ENCODE data around the genes ZNF385B and CWC22.

DNA sequence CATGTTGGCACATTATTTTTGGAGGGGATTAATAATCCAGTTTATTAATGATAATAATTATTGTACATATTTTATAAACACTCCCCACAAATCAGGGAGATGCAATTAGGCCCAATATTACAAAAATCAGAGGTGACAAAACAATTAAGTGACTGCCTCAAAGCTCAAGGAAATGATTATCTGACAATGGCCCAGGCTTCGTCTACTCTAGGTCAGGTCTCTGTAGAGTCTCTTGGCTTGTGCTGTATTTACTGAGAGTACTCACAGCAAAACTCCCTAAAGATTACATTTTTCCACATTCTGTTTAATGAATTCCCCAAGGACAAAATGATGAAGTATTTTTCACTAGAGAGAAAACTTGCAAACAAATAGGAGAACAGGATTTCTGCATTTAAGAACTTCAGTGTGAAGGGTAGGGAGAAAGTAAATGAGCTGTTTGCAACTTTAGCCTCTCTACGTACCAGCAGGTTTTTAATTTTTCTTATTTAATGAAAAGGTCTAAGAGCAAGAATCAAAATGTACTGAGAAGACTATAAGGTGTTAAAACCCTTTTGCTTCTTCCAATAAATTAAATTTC, 6.7 kb upstream of the NFE2L2 start:
- PRO-cap, 2 experiments = no peak in any of the 2 experiments

- PRO-cap, 2 experiments = no peak in any of the 2 experiments
These were observed 58.5 kb upstream of the NFE2L2 start for GRCh38 chr2:177323064-177323399.

GRCh38 chr2:177679875-177680192, 61.3 kb upstream of the TTC30A start:
- PRO-cap, 2 experiments = no peak in any of the 2 experiments

GRCh38 chr2:178481608-178481825, 1.3 kb downstream of the PLEKHA3 start:
- PRO-cap, 2 experiments = no peak in any of the 2 experiments

DNA sequence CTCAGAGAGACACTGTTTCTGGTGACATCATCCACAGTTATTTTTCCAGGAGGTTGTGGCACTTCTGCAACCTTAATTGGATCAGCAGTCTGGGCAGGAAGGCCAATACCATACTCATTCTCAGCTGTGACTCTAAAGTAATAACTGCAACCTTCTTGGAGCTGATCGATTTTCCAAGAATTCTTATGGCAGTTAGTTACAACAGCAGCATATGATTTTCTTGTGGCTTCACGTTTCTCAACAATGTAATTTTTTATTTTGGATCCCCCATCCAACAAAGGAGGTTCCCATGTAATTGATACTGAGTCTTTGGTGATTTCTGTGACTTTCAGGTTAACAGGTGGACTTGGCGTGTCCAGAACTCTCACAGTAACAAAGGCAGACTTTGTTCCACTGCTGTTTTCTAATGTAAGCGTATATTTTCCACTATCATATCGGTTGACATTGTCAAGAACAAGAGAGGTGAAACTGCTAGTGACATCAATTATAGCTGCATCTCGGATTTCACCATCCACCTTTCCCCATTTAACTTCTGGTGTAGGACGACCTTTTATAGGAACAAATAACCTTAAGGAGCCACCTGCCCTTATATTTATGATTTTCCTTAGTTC, 88.8 kb downstream of the PLEKHA3 start:
- PRO-cap, 2 experiments = no peak in any of the 2 experiments

GRCh38 chr2:178756084-178756445, 51.2 kb downstream of the TTN start:
- PRO-cap, 2 experiments = no peak in any of the 2 experiments

DNA sequence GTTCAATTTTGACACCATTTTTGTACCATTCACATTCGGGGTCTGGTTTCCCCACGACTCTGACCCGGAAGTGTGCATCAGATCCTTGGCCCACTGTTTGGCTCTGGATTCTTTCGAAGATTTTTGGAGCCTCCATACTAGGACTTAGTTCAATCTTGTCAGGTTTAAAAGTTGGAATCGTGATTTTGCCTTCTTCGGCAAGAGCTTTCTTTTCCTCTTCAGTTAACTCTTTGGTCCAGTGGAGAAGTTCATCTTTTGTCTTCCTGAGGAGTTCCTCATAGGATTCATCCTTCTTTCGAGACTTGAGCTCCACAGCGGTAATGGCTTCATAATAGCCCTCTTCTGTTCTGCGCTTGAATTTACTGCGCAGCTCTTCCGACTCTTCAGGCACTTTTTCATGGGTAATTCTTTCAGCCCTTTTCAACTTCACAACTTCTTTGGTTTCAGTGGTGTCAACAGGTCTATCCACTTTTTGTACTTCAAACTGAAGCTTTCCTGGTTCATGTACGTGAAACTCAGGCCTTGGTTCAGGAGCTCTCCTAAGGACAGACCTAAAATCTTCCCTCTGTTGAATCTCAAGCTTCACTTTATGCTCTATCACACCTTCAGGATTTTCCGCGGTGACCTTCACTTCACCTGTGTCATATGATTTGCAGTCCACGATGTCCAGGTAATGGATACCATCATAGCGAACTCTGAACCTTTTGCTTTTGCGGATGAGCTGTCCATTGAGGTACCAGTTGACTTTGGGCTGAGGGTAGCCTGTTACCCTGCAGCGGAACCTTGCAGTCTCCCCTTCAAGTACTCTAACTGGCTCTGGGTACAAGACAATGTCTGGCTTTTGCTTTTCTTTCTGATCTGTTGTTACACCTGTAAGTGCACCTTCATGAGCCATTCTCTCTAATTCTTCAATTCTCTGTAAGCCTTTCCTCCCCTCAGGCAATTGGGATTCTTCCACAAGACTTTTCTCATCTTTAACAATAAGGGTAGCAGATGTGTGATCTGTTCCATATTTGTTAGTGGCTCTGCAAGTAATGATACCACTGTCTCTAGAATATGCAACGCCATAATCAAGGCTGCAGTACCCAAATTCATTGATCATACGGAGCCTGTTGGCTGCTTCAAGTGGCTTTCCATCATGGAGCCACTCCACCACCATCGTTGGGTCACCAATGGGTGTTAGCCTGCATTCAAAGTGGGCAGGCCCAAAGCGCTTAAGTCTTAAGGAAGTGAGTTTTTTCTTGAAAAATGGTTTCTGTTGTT, 31.3 kb downstream of the TTN start:
- PRO-cap, 2 experiments = no peak in any of the 2 experiments

- PRO-cap, 2 experiments = no peak in any of the 2 experiments
These were observed 2.3 kb downstream of the TTN start for GRCh38 chr2:178804922-178805358.

DNA sequence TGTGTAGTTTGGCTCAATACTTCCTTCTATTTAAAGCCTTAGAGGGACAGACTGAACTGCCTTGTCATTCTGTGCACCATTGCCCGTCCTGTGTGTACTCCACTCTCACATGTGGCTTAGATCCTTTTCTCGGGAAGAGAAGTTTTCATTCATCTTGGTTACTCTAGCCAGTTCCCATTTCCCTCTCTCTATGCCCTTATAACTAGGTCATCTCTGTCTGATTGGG, 84.9 kb upstream of the TTN start:
- PRO-cap, 2 experiments = no peak in any of the 2 experiments

- PRO-cap, 2 experiments = no peak in any of the 2 experiments
These were observed 1.4 kb upstream of the CCDC141 start for GRCh38 chr2:179051286-179051727.

- PRO-cap, 2 experiments = no peak in any of the 2 experiments
These were observed 73.2 kb upstream of the CCDC141 start for GRCh38 chr2:179123154-179123524.

GRCh38 chr2:179125292-179125721, 75.4 kb upstream of the CCDC141 start:
- PRO-cap, 2 experiments = no peak in any of the 2 experiments

GRCh38 chr2:179227672-179228256, 36.9 kb downstream of the SESTD1 start:
- PRO-cap, 2 experiments = no peak in any of the 2 experiments

- PRO-cap, 2 experiments = no peak in any of the 2 experiments
These were observed 10.1 kb upstream of the SESTD1 start for GRCh38 chr2:179274747-179275188.

- PRO-cap, 2 experiments = no peak in any of the 2 experiments
These were observed 115.7 kb downstream of the ZNF385B start for GRCh38 chr2:179745432-179746300.

- PRO-cap, 2 experiments = peak in 1 of 2 experiments; most common plus-strand start chr2:179861666 (in 1); most common minus-strand start chr2:179861346 (in 1)
These were observed at the start of gene ZNF385B for GRCh38 chr2:179860719-179861725. TSS of gene ZNF385B (minus strand) at chr2:179861612.

DNA sequence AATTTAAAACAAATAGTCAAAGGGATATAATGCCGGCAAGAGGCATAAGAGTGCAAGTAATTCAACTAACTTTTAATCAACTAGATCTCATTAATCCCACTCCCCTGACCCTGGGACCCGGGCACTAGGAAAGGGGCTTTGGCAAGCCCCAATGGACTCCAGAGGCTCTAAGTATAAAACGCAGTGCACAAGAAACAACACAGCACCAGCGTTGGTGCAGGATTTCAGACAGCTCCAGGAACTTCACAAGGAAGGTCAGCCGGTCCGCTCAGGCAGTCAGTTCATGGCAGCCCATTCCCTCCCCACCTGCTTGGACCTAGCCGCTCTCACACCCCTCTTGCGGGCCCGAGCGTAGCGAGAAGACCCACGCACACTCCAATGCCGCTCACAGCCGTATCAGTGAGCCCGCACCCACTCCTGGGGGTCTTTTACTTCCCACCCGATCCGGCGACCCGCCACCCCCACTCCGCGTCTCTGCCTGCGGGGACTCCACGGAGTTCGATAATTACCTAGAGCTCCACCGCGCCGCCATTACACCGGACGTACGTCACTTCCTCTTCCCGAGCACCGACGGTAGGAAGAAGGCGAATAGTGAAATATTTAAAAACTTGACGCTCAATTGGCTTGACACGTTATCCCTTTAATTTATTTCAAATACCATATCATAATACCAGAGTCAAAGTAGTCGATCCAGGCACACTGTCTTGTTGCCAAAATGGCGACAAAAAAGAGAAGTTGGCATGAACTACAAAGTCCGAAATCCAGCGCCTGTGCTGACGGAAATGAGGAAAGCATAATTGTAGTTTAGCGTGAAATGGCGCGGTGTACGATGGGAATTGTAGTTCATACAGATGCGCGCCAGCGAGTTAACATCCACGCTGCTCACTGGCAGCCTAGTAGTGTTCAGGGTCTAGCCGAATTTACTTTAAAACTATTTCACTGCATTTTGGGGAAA, at the start of gene CWC22:
Gene CWC22 (minus strand): TSS at position 737 of the 955 bp plus-strand sequence.
- PRO-cap, 2 experiments = peak in 1 of 2 experiments; most common plus-strand start position 869 of the sequence (in 1); most common minus-strand start position 533 of the sequence (in 1)

DNA sequence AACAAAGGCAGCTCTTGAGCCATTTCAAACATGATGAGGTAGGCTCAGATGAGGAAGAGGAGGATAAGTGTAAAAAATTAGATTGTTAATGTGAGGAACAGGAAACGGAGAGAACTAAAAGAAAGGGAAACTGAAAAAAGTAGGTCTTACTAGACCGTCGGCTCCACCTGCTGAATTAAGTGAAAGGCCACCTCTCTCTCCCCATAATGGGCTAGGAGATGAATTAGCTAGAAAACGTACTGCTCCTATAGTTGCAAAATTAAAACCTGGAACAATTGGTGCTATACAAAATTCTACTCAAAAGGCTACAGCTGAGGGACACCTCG, 50.2 kb upstream of the CWC22 start:
- PRO-cap, 2 experiments = no peak in any of the 2 experiments

GRCh38 chr2:180981655-180982433, 1.4 kb downstream of the UBE2E3 start:
- PRO-cap, 2 experiments = peak in 1 of 2 experiments; most common minus-strand start chr2:180981830 (in 1)

DNA sequence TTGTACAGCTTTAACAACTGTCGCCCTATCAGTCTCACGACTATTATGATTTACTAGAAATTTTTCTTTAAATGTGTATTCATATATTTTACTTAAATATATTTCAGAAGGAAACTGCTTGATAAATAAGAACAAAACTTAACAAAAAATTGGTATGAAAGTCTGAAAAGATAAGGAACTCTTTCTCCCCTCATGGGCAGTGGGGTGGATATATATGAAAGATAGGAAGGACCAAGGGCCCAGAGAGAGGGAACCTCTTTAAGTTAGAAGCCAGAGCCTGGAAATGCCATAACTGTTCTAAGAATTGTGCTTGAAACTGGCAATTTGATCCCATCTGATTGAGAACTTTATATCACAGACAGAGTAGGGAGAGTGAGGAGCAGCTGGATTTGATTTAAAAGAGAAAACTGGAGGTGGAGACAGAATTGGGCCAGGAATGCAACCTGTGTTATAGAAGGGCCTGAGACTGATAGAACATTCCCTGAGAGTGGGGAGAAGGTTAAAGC, 36.3 kb downstream of the UBE2E3 start:
- PRO-cap, 2 experiments = no peak in any of the 2 experiments

Data from cerebral cortex (tissue), 2 donors.